Metastatic Liver Carcinoma in the Lung (tissue), 2 donors: ENCODE measurements around a stretch of chr6.

DNA sequence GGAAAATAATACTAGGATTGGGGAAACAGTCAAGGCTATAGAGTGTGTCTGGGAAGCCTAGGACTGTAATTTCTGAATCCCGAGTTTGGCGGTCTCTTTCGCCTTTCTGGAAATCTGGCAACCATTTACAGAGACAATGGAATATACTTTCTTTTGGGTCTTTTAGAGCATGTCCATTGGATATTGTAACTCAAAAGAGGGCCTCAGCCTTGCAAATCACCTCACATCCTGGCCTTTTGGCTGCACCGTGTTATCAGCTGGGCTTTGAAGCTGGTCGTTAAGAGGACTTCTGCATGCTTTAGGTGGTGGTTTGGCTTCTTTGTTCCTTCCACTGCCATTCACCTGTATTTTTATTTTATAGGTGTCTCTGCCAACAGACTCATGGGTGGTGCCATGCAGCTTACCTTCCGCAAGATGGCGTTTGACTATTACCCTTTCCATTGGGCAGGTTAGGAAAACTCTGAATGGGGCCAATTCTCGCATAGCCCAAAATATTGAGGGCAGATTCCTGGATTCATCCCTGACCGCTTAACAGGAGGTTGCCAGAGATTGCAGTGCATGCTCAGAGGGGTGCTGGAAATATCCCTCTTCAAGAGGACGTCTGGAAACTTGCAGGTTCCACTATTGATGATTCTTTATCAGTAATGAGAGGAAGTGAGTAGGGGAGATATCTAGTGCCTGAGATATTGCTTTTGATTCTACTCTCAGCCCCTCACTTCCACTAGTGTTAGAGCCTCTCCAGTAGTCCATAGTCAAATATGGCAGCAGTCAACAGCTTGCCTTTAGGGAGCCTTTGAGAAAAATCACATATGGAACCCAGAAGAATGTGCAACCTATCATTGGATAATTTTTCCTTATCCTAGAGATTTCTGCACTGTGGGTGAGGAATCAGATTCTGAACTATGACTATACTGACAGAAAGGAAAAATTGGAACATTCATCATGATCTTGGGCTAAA lies 32.3 kb downstream of the TAF11 start:
- PRO-cap, 2 experiments, result no peak in any of the 2 experiments

- PRO-cap, 2 experiments, result no peak in any of the 2 experiments
Observed at GRCh38 chr6:34876324-34876819, 11.5 kb downstream of the TAF11 start.

GRCh38 chr6:34934540-34934962 lies 45.5 kb downstream of the ANKS1A start:
- PRO-cap, 2 experiments, result no peak in any of the 2 experiments

GRCh38 chr6:35026122-35026681 lies 114.9 kb downstream of the TCP11 start:
- PRO-cap, 2 experiments, result no peak in any of the 2 experiments

- PRO-cap, 2 experiments, result no peak in any of the 2 experiments
Observed at GRCh38 chr6:35037514-35037812, 103.7 kb downstream of the TCP11 start.

DNA sequence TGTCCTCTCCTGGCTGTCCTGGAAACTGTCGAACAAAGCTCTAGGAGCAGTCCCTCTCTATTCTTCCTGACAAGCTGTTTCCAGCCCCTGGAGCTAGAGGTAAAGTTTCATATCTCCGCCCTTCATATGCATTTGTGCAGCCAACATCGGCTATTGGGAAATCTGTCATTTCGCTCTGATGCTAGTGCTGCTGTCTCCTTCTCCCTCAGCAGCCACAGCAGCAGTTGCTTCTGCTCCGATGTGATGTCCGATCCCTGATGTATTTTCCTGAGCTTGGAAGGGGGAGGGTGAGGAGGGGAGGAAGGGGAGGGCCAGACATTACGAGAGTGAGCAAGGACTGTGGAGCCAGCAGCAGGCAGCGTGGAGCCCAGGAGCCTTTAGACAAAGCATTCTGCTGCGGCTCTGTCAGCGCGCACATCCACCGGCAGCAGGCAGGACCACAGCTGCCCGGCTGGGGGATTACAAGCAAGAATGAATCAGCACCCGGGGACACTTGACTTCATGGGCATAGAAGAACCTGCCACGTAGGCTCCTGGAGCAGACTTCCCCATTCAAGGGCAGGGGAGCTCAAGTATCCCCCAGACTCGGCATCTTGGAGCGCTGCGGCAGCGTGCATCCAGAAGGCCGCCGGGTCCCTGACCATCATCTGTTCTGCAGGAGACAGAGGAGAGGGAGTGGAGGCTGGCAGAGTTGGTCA lies 83.1 kb downstream of the TCP11 start:
- PRO-cap, 2 experiments, result no peak in any of the 2 experiments

- PRO-cap, 2 experiments, result no peak in any of the 2 experiments
Observed at GRCh38 chr6:35064146-35064480, 77.0 kb downstream of the TCP11 start.

DNA sequence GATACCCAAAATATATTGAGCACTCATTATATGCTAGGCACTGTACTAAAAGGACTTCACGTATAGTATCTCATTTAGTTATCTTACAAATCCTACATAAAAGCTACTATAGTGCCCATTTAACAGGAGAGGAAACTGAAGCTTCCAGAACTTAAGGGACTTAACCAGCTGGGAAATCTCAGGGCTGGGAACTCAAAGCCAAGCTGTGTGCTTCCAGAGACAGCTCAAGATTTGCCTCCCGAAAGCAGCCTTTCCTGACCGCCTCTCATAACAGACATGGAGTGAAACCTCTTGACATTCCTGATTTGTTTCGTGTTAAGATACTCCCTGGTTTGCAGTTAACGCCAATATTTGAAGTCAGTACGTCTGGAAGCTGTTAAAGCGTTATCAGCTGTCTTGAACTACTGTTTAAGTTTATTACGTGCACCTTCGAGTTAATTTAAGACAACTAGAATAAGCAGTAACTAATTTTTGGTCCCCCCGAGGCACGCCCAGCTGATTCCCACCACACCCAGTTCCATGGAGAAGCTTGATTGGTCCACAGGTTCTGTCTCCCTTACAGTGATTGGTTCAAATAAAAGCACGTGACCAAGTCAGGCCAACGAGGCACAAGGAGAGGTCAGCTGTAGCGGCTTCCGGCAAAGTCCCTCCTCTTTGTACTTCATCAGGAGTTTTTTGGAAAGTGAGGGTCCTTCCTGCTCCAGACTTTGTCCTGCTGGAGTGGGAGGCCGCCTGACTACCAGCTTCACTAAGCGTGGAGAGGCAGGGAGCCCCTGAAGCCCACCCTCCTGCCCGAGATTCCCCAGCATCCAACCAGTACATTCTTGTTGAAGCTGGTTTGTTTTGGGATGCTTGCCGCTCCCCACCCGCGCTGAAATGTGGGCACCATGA lies 8.9 kb upstream of the TCP11 start:
- PRO-cap, 2 experiments, result no peak in any of the 2 experiments

- PRO-cap, 2 experiments, result no peak in any of the 2 experiments
Observed at GRCh38 chr6:35361433-35362043, 19.2 kb downstream of the PPARD start.

GRCh38 chr6:35371021-35371461 lies 28.7 kb downstream of the PPARD start:
- PRO-cap, 2 experiments, result no peak in any of the 2 experiments

- PRO-cap, 2 experiments, result no peak in any of the 2 experiments
Observed at GRCh38 chr6:35469393-35470246, 1.4 kb downstream of the RPL10A start.

- PRO-cap, 2 experiments, result no peak in any of the 2 experiments
Observed at GRCh38 chr6:35583815-35584190, 71.1 kb upstream of the TULP1 start.

DNA sequence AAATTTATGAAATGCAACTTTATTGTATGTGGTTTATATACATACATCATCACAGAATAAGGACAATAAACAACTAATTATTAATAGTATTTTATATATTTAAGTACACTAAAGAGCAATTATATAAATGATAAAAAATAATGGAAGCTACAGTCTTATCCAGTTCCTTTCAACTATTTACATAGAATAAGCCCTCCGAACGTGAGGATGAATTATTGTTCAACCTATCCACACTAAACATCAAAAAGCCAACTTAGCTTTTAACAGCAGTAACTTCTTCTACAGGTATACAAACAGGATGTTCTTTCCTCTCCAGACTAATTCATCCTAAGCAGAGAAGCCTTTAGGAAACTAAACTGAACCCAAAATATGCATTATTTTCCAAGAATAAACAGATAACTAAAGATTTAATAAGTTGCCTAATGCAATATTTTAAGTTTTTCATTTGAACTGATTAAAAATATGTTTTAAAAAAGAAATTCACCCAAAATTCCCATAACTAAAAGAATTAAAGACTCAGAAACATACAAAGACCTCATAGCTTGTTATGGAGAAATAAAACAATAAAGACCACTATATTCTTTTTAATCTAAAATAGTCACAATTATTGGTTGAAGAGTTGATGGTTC lies 2.2 kb downstream of the FKBP5 start:
- PRO-cap, 2 experiments, result no peak in any of the 2 experiments

GRCh38 chr6:35718384-35718878 lies 18.4 kb upstream of the ARMC12 start:
- PRO-cap, 2 experiments, result no peak in any of the 2 experiments

DNA sequence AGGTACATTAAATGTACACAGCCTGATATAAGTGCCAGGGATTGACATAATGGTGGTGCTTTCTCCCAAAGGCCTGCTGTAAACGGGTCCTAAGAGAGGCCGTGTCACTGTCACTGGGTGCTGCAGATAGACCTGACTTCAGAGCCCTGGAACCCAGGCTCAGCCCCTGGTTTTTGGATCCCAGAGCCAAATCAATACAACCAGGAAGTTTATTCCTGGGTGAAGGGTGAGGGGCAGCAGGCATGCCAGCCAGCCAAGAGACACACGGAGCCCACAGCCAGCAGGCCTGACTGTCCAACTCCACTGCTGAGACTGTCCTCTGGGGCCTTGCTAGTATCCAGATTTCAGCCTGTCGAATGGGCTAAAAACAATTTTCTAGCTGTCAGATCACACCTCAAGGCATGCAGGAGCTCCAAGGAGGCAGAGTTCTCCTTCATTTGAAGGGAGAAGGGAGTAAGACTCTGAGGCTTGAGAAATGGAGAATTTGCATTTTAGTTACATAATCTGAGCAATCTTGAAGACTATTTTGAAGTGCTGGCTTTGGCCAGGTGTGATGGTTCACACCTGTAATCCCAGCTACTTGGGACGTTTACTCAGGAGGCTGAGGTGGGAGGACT lies 12.7 kb upstream of the ARMC12 start:
- PRO-cap, 2 experiments, result peak in 1 of 2 experiments; most common plus-strand start position 252 of the sequence (in 1); most common minus-strand start position 305 of the sequence (in 1)

DNA sequence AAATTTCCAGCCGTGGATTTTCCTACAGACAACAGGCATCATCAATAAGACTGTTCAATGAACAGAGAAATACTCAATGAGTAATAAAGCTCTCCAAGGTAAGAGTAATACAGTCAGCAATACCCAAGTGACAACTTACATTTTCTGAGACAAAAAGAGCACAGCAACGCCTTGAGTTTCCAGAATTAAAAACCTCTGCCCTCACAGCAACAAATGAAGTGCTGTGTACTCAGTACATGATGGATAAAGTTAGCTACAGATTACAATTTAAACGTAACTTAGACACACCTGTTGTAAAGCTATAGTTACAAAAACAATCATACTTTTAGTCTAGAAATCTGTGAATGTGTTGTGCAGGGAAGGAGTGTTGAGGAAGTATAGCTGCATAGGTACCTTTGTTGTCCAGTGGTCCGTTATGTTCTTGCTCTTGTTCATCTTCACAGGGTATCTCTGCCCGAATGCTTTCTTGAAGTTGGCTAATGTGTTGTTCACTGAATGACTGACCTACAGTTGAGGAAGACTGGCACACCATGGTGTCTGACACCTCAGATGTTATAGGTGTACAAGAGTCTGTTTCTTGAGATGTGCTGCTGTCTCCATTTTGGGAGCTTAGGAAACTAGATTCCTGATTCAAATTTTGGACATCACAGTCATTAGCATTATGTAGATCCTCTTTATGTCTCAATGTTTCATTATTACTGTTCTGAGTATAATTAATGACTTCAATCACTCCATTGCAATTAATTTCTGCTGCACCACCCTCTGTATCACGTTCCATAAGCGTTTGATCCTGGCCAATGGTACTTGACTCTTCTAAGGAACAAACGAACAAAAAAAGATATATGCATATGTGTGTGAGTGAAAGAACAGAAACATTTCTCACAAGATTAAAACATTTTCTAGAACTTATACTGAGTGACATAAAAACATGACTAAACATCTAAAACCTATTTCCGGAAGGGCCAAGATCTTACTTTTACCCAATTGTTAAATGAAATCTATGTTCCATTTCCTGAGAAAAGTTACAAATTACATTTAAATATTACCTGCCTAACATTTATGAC lies 51.5 kb downstream of the SRPK1 start:
- PRO-cap, 2 experiments, result no peak in any of the 2 experiments

DNA sequence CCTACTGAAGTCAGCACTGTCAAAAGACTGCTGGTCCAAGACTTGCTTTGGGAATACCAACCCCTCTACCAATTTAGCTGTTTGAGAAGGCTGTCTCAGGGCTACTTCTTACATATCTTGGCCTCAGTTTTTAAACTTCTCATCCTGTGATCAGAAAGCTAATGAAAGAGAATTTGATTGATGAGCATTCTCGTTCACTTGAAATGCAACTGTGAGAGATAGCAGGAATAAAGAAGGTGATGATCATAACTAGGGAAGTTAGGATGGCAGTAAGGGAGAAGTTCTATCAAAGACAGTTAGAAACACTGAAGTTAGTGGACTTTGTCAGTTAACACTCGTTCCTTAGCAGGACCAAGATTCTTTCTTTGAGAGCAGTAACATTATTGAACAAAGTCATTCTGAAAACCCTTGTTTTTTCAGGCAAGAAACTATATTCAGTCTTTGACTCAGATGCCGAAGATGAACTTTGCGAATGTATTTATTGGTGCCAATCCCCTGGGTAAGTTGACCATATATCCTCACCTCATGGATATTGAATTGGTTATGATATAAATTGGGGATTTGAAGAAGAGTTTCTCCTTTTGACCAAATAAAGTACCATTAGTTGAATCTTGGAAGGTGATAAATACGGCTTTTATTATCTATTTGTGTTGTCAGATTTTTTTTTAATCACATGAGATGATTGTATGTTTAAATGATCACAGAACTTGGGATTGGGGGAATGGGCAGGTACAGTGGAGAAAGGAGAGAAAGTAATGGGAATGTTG lies 28.0 kb upstream of the MAPK13 start:
- PRO-cap, 2 experiments, result no peak in any of the 2 experiments

GRCh38 chr6:36118343-36118963 lies 11.9 kb upstream of the MAPK13 start:
- PRO-cap, 2 experiments, result no peak in any of the 2 experiments

DNA sequence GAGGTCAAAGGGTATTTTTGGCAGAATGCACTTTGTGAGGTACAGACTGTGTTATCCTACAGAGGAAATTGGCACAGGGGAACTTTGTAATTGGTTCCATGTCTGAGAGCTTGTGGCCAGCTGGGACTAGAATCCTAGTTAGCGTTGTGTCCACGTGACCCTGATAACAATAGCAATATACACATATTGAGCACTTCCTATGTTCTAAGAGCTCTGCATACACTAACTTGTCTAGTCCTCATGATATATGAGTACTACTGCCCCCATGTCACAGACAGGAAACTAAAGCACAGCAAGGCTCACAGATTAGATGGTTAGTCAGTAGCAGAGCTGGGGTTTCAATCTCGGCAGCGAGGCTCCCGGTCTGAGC lies 1.3 kb downstream of the MAPK13 start:
- PRO-cap, 2 experiments, result peak in 1 of 2 experiments; most common plus-strand start position 317 of the sequence (in 1); most common minus-strand start position 112 of the sequence (in 1)

GRCh38 chr6:36200195-36200471 lies 3.6 kb downstream of the BRPF3 start:
- PRO-cap, 2 experiments, result no peak in any of the 2 experiments